Measurements from ENCODE around the genes PRKCH, SNAPC1 and RHOJ.

DNA sequence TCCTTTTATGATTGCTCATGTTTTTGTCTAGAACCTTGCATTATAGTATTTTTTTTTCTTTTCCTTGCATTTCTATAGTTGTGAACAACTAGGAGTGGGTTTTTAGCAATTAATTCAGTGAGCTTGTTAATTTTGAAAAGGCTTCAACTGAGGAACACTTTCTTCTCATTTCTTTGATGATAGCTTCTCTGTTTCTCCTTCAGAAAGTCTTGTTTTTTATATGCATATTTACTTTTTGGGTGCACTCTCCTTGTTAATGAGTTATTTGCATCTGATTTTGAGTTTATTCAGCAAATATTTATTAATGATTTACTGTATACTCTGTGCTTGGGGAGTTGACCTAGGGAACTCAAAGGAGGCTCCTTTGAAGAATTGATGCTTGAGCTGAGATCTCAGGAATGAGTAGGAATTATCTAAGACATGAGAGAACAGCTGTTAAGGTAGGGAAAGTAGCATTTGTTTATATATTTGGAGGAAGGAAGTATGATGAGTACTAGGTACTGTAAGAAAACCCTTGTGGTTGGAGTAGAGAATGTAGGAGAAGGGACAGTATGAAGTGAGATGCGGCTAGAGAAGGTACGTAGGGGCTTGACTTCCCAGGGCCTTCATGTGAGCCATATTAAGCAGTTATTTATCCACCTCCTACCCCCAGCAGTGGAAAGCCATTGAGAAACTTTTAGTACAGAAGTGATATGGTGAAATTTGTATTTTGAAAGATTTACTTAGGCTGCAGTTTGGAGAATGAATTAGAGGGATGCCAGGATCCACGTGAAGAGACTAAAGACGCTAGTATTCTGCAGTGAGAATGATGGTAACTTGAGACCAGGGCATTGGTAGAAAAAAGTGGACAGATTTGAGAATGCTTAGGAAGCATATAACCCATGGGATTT, 24.1 kb downstream of the PPM1A start:
- RRBS = no CpG with 5 or more reads among the region's 4 CpGs

- RRBS = 75% methylated on average over 9 of the region's 45 CpGs
Observed at GRCh38 chr14:60637631-60638545, 11.4 kb downstream of the SIX1 start.

- RRBS = no CpG with 5 or more reads among the region's 1 CpG
Observed at GRCh38 chr14:60646631-60646833, 2.7 kb downstream of the SIX1 start.

DNA sequence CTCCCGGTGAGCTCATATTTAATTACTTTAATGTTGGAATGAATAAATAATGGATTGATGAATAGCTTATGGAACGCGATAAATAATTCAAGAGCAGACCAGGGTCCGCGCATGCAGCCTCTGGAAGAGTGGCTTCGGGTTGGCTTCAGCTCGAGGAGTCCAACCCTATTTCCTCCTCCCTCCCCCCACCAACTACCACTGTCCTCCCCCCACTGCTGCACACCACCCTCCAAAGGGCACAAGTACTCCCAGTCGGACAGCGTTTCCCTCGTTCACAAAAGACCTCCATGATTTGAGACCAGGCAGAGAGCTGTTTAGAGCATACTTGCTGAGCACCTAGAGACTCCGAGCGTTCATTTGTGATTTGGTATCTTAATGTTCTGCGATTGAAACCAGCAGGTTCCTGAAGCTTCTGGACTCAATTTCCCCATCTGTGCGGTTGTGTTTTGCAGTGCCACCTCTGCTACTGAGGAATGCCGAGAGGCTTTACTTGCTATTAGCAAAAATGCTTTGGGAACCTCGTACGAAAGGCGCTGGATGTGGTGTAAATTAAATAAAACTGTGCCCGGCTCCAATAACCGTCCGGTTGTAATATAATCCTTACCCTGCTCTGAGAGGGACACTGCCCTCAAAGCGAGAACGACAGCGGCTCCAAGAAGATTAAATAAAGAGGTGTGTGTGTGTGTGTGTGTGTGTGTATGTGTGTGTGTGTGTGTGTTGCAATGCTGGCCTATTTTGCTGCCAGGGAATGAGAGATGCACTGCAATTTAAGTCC, 823 bp upstream of the SIX1 start:
- RRBS = no CpG with 5 or more reads among the region's 24 CpGs

DNA sequence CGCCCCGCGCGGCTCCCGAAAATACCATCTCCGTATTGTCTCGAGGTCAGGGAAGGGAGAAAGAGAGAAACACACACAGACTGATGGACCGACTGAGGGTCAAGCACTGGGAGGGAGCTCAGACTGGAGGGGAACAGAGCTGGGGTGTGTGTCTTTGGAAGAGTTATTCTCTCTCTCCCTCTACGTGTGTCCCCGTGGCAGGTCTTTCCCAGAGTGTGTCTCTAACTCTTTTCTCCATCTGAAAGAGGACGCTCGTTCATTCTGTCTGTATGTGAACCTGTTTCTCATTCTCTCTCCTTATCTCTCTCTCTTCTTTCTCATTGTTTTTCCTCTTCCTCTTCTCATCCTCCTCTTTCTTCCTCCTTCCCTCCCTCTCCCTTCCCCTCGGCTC, 4.2 kb upstream of the SIX1 start:
- RRBS = no CpG with 5 or more reads among the region's 13 CpGs

GRCh38 chr14:60654956-60655728, 5.9 kb upstream of the SIX1 start:
- RRBS = no CpG with 5 or more reads among the region's 30 CpGs

GRCh38 chr14:60982031-60982426, 984 bp downstream of the SLC38A6 start:
- RRBS = no CpG with 5 or more reads among the region's 1 CpG

DNA sequence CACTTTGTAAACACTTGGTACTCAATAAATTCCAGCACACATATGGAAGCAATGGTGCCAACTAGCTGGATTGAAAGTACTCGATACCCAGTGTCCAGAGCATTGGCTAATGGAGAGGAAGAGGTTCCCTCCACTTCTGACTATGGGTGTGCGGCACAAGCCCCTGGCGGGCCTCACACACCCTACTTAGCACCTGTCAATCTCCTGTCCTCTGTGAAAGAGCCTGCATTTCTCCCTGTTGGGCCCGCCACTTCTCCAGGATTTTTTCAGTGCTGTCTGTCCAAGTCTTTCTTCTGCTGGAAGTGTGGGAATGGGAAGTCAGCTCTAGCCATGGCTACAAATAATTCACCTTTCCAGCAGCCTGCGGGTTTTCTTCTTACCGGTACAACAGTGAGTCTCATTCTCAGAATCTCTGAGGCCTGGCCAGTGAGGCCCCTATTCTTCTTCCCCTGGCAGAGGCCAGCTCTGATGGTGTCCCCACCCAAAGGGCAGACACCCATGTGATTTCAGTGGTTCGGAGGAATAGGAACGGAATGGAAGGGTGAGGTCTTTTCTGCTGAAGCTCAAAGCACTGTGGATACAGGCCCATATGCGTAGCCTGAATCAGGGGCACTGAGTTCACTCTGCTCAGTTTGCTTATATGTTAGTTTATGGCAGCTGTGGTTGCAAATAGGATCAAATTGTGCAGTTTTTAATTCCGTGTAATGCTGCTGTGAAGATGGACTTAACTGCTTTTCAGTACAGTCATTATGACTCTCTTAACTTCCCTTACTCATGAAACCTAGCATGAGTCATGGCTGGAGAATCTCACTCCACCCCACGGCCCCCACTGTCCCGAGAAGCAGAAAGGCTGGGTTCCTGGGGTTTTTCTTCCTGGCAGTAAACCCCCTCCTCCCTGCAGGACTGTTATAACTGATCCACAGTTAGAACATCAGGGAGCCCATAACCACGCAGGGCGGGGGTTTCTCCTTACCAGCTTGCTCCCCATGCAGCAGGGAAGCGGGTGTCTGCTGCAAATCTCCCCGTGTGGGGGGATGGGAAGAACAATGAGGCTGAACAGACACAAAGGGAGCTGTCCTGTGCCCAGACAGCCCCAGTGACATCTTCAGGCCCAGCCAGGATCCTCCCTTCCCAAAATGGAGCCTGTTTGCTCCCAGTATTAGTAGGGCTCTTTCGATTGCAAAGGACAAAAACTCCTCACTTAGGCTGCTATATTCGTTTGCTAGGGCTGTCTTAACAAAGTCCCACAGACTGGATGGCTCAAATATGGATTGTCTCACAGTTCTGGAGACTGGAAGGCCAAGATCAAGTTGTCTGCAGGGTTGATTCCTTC, 122.6 kb downstream of the SLC38A6 start:
- RRBS = no CpG with 5 or more reads among the region's 18 CpGs

DNA sequence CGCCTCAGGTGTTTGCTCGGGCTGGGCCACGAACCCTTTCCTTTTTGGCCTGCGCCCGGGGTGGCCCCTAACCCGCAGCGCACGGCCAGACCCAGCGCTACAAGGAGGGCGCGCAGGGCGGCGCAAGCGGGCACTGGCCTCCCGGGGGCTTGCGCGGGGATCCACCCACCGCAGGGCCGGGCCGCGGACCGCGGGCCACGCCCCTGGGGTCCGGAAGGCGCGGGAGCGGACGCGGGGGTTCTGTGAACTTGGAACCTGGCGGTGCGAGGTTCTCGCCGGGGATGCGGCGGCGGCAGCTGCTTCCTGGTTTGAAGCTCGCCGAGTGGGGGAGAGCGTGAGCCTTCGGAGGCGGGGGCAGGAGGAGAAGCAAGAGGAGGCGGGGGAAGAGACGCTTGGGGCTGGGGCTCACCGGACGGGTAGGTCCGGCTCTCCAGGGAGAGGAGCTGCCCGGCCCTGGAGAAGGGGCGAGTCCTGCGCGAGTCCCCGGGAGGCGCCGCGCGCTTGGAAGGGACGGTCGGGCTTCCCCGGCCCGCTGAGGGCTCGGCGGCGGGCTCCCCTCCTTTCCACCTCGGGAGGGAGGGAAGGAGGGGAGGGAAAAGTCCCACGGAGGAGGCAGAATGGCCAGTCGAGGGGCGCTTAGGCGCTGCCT, at the start of gene PRKCH:
TSS of gene PRKCH (plus strand) at position 243 of the 649 bp plus-strand sequence.
- RRBS = 2% methylated on average over 37 of the region's 68 CpGs

DNA sequence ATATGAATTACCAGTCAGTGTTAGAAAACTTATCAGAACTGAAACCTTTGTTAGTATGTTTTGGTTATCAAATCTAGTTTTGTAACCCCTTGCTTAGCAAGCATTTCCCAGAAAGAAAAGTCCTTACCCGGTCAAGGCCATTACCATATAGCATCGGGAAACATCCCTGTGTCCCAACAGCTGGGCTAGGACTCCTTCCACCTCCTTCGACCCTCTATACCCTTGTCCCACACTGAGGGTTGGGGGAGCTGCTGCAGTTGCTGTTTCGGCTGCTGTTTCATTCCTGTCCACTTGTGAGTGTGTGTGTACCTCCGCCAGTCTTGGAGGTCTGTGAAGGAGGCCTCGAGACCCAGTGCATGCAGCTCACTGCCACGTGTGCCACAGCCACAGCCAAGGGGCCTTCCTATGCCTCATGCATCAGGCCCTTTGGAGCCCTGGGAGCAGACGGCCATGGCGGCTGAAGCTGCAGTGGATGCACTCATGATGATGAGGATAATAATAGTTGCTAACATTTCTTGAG, 156.3 kb downstream of the PRKCH start:
- RRBS = no CpG with 5 or more reads among the region's 9 CpGs

GRCh38 chr14:61498841-61499173, 177.4 kb downstream of the PRKCH start:
- RRBS = no CpG with 5 or more reads among the region's 6 CpGs

DNA sequence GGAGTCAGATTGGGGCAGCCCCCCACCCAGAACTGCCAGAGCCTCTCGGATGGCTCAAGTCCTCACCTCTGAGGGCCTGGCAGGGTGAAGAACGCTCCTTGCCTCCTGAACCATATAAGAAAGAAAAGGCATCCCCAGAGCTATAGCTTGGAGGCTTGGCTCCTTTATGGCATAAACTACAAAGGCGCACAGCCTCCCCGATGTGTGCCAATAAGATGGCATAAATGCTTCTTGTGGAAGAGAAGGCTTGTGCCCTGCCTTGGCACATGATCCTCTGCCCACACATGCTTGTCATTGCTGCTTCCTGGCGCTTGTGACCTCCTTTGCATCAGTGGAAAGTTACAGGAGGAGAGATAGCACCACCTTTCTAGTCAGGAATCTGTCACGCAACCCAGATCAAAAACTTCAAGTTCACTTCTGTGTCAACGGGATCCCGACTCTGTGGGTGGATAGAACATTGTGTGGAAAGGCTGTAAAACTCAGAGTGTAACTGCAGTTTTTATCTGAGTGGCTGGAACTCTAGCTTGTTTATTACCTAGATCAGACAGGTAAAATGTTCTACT, 183.8 kb upstream of the HIF1A start:
- RRBS = no CpG with 5 or more reads among the region's 8 CpGs

DNA sequence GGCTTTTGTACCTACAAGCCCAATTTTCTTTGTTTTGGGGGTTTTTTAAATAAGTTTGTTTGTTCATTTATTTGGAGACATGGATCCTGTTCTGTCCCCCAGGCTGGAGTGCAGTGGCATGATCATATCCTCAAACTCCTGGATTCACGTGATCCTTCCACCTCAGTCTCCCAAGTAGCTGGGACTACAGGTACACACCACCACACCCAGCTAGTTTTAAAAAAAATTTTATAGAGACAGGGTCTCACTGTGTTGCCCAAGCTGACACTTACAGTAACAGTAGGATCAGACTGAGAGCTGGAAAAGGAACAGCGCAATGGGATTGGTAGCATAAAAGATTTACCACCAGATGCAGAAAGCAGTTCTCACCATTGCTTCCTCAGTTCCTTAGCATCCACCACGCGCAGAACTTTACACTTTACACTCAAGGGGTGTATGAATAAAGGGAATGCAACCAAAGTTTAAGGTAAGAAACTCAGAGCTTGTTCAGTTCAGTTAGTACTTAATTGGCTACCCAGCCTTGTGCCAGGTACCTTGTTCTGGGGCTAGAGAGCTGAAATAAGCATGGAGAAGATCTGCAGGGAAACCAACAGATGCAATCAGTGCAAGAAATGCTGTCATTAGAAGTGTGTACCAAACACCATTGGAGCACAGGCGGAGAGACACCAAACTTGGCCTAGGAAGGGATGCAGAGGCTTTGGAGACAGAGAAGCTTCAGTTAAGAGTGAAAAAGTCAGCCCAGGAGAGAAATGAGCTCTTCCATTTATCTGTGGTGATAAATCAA, 182.4 kb upstream of the HIF1A start:
- RRBS = no CpG with 5 or more reads among the region's 5 CpGs

DNA sequence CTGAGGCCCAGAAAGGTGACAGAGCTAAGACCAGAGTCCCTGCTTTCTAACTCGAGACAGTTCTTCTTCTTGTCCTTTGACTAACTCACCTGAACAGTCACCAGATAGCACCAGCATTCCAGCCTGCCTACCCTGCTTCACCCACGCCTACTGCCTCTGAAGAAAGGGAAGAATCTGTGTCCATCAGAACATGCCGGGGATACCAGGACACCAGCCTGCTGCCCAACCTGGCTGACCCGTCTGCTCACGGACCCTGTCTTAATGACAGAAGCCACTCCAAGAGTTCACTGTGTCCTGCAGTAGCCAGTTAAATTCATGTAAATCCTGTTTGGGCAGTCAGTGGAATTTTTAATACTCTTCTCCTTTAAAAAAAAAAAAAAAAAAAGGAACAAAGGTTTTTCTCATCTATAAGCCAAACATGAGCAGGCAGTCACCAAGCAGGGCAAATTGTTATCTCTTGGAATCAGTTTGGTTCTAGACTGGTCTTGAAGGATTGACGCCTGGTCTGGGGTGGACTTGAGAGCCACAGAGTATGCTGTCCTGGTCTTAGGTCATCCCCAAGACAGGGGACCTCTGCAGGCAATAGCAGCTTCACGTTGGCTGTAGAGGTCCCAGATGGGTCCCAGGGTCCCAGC, 181.2 kb upstream of the HIF1A start:
- RRBS = no CpG with 5 or more reads among the region's 7 CpGs

DNA sequence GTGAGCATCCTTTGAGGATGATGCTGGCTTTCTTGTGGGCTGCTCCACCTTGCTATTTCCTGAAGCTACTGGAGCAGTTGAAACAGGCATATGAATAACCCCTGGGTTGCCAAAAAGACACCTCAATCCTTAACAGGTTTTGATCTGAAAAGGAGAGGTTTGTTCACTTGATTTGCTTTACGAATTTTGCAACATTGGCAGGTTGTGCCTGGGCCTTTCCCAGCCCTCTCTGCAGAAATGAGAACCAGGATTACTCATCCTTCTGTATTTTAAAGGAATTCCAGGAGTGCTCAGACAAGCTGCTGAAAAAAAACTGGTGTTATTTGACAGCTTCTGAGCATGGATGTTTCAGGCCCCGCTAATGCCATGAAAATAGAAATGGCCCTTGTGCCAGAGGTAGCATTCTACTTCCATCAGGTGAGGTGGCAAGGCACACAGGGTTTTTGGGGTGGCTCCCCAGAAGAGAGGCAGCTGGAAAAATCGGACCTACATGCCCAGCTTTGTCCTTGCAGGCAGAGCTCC, 121.2 kb upstream of the HIF1A start:
- RRBS = no CpG with 5 or more reads among the region's 3 CpGs

DNA sequence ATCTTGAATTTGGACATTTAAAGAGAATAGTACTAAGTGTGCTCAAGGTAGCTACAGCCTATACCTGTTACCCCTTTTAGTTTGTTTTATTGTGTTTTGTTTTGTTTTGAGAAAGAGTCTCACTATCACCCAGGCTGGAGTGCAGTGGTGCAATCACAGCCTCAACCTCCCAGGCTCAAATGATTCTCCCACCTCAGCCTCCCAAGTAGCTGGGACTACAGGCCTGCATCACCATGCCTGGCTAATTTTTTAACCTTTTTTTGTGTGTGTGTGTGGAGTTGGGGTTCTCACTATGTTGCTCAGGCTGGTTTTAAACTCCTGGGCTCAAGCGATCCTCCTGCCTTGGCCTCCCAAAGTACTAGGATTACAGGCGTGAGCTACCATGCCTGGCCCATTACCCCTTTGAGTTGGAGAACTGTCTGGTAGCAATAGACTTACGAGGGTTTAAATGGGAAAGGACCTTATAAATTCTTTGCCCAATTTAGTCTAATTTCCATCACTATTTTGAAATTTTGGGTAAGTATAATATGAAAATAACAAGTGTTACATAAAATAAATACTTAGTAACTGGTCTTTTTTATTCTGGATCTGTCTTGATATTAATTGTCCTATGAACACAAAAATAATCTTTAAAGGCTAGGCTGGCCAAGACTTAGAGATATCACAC, 23.4 kb upstream of the SNAPC1 start:
- RRBS = no CpG with 5 or more reads among the region's 3 CpGs

DNA sequence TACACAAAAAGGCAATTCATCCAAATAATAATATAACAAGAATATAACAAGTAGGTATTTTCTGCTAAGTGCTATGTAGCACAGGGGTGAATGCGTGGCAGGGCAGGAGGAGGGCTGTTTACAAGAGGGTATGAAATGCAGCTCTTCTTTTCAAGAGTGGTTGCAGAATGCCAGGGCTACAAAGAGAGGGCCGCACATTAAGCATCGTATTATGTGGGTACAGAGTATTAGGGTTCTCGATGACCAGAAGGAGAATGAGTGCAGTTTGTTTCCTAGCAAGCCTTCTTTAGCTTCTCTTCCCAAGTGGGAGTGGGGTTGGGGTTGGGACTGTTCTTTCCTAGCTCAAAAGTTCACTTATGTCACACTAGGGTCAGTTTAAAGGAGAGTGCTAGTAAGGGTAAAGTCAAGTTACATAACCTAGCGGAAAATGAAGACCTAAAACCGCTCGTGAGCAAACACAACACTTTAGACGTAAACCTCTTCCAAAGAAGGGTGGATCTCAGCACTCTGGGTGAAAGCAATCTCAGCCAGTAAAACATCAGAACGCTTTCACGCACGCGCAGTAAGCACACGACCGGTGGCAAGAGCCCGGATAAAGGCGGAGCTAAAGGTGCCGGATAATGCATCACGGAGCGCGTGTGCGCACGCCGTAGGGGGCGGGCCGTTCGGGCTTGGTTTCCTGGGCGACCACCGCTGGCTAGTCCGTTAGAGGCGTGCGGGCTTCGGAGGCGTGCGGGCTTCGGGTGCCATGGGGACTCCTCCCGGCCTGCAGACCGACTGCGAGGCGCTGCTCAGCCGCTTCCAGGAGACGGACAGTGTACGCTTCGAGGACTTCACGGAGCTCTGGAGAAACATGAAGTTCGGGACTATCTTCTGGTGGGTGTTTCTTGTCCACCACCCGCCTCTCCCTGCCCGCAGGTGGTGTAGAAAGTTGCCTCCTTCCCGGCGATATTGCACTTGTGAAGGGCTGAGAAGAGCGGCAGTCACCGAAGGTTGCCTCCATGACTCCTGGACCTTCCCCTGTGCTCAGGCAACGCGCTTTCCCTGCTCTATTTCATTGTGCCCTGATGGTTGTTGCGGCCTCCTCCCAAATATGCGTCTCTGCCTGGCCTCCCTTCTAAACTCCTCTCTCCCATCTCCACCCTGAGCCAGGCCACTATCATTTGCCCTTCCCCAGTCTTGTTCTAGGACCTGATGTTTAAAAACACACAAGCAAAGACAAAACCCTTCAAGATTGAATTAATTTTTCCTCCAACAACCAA, at the start of gene SNAPC1:
TSS of gene SNAPC1 (plus strand) at position 708 of the 1,262 bp plus-strand sequence.
- RRBS = no CpG with 5 or more reads among the region's 55 CpGs

DNA sequence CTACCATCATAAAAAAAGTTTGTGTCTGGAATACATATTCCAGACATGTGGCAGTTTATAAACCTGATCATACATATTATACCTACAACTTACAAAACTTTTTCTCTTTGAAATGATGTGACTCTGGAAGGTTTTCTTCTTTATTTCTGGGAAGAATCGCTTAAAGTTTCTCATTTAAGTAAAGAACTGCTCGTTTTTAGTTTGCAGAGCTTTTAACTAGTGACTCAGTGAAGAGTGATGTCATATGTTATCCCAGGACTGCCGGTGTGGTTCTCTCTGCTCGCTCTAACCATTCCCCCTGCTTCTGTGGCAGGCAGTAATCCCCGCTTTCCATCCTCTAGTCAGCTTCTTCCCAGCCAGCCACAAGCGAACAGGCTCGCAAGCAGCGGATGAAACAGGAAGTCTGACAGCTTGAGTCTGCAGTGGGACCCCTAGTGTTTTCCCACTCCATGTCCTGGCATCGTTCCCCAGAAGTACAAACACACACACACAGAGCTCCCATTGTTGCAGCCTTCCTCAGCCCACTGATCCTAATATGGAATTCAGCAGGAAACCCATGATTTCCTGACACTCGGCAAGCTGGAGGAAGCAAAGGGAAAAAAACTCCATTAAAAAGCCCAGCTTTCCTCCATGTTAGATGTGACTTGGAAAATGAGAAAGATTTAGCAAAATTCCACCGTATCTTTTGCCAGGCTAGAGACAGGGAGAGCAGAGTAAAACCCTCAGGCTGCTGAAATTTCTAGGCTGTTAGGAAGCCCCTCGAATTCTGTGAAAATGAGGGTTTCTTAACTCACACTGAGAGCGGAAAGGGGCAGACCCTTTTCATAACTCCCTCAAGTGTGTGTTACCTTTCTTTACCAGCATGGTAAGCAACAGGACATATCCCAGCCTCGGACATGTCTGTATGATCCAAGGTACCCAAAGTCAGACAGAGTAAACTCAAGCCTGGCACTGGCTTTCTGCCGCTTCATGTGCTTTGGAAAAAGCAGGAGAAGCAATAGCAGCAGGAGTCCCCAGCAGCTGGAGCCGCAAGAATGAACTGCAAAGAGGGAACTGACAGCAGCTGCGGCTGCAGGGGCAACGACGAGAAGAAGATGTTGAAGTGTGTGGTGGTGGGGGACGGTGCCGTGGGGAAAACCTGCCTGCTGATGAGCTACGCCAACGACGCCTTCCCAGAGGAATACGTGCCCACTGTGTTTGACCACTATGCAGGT, at the start of gene RHOJ:
TSS of gene RHOJ (plus strand) at position 608 of the 1,214 bp plus-strand sequence.
- RRBS = no CpG with 5 or more reads among the region's 25 CpGs

- RRBS = no CpG with 5 or more reads among the region's 2 CpGs
Observed at GRCh38 chr14:63372342-63372945, 53.7 kb upstream of the GPHB5 start.